Heart left ventricle (tissue), 7 donors: ENCODE measurements around the gene MORC1.

DNA sequence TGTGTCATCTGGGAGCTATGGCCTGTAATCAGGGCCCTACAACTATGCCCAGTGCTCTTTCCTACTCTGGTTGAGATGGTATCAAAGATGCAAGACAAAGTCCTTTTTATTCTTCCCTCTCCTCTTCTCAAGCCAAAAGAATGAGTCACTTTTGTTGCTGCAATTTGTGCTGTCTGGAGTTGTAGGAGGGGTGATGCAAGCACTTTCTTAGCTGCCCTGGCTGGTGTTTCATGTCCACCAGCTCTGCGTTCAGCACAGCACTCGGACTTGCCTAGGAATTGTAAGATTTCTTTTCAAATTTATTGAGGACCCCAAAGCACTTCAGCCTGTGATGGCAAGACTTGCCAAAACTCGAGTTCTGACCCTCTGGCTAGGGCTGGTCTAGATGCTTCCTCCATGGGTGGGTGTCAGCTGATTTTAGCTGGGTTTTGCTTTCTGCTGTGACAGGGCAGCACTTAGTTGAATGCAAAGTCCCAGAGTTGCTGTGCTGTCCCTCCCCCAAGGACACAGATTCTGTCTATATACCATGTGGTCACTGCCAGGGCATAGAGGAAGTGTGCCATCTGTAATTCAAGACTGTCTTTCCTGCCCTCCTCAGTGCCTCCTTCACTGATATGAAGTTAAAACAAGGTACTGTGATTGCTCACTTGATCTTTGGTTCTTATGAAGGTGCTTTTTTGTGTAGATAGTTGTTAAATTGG lies 129.3 kb upstream of the CBLB start:
- PRO-cap, 6 experiments: peak in 2 of 6 experiments; most common plus-strand start position 231 of the sequence (in 2); most common minus-strand start position 72 of the sequence (in 1)
- RAMPAGE, long total RNA, 2 experiments: no peak in any of the 2 experiments
- RRBS: no CpG with 5 or more reads among the region's 3 CpGs

- PRO-cap, 6 experiments: peak in 3 of 6 experiments; most common minus-strand start chr3:107198624 (in 3)
- RAMPAGE, long total RNA, 2 experiments: no peak in any of the 2 experiments
- RRBS: no CpG with 5 or more reads among the region's 7 CpGs
Measured at GRCh38 chr3:107198339-107199022, 178.8 kb upstream of the CCDC54 start.

GRCh38 chr3:107558525-107558989 lies 35.8 kb downstream of the BBX start:
- PRO-cap, 6 experiments: no peak in any of the 6 experiments
- RAMPAGE, long total RNA, 2 experiments: no peak in any of the 2 experiments
- RRBS: 88% methylated on average over 1 of the region's 2 CpGs

GRCh38 chr3:107760987-107761682 lies 238.4 kb downstream of the BBX start:
- PRO-cap, 6 experiments: no peak in any of the 6 experiments
- RAMPAGE, long total RNA, 2 experiments: no peak in any of the 2 experiments
- RRBS: no CpG with 5 or more reads among the region's 5 CpGs

- PRO-cap, 6 experiments: no peak in any of the 6 experiments
- RAMPAGE, long total RNA, 2 experiments: no peak in any of the 2 experiments
- RRBS: no CpG with 5 or more reads among the region's 10 CpGs
Measured at GRCh38 chr3:107800573-107801311, 278.0 kb downstream of the BBX start.

- PRO-cap, 6 experiments: no peak in any of the 6 experiments
- RAMPAGE, long total RNA, 2 experiments: no peak in any of the 2 experiments
- RRBS: no CpG with 5 or more reads among the region's 6 CpGs
Measured at GRCh38 chr3:107904670-107905152, 186.1 kb downstream of the CD47 start.

GRCh38 chr3:108092518-108092915 lies 1.7 kb upstream of the CD47 start:
- PRO-cap, 6 experiments: no peak in any of the 6 experiments
- RAMPAGE, long total RNA, 2 experiments: no peak in any of the 2 experiments
- RRBS: no CpG with 5 or more reads among the region's 4 CpGs

GRCh38 chr3:108130093-108130650 lies 39.3 kb upstream of the CD47 start:
- PRO-cap, 6 experiments: no peak in any of the 6 experiments
- RAMPAGE, long total RNA, 2 experiments: no peak in any of the 2 experiments
- RRBS: no CpG with 5 or more reads among the region's 4 CpGs

DNA sequence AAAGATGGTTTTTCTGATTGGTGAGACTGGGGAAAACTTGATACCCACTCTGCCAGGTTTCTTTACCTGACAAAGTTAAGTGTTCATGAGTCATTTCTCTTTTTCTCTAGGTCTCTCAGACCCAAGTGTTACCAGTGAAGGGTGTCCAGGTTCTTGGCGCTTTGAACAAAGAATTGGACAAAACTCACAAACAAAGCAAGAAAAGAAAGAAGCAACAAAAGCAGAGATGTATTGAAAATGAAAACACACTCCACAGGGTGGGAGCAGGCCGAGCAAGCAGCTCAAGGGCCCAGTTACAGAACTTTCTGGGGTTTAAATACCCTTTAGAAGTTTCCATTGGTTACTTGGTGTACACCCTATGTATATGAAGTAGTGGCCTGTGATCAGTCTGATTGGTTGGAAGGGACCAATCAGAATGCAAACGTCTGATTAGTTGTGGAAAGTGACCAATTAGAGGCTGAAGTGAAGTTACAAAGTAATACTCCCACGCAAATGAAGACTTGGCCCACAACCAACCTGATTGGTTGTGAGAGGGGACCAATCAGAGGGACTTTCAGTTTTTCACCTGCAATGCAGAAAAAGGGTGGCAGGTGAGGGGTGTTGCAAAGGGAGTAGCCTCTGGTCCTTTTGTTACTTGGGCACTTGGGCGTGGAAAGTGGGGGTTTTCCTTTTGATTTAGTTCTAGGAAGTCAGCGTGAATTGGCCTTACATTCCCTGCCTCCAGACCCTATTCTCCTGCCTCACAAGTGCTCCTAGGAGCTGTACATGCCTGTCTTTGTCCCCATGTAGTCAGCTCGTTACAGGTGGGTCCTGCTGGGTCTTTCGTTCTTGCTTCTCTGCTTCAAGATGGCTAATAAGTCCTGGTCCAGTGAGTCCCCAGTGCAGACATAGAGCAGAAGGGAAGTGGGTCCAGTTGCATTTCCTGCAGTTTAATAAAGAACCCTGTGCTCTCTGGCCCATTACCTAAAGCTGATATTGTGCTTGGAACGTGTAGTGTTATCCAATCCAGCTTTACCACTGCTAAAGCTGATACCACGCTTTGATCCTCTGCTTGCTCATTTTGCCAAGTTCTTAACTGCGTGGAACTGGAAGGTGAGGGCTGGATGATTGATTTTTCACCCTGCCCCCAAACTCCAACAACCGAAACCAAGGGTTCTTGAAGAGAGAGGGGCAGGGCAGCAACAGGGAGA lies 45.8 kb upstream of the CD47 start:
- PRO-cap, 6 experiments: no peak in any of the 6 experiments
- RAMPAGE, long total RNA, 2 experiments: no peak in any of the 2 experiments
- RRBS: no CpG with 5 or more reads among the region's 12 CpGs

DNA sequence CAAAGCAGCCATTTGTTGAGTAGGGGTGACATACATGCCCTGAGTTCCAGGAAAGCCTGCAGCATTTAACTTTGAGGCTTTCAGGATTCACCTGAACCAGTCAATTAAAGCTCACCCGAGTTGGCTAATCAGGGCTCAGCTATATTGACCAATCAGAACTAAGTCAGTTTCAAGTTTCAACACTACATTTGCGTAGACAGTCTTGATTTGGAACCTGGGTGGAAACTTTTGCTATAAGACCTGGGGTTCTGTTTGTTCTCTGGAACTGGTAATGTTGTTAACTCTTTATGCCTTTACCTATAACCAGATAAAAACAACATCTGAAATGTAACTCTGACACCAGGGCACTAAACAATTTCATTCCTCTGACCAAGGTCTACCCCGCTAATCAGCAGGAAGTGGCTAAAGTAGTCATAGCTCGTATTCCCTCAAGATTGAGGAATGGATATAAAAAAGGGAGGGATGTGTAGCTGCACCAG lies 28.2 kb upstream of the IFT57 start:
- PRO-cap, 6 experiments: no peak in any of the 6 experiments
- RAMPAGE, long total RNA, 2 experiments: no peak in any of the 2 experiments
- RRBS: no CpG with 5 or more reads among the region's 4 CpGs

- PRO-cap, 6 experiments: no peak in any of the 6 experiments
- RAMPAGE, long total RNA, 2 experiments: no peak in any of the 2 experiments
- RRBS: no CpG with 5 or more reads among the region's 44 CpGs
Measured at GRCh38 chr3:109117805-109118524, at the start of gene MORC1. TSS of gene MORC1 (minus strand) at chr3:109118134.

DNA sequence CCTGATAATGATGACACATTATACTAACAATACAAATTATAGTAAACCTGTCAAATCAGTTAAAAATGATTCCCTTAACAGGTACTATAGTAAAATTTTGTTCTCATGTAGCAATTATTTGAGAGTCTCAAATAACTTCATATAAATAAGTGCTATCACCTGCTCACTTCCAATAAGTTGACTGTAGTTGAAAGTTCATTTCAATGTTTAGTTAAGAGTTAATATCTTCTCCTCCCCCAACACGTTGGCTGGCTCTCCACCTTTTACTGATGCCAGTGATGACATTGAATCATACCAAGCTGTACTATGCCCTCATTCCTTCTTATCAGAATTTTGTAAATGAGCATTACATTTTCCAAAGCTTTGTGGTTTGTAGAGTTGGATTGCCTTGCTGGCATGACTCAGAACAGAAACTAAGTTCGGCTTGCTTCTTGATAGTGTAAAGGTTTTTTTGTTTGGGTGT lies 3.4 kb upstream of the C3orf85 start:
- PRO-cap, 6 experiments: no peak in any of the 6 experiments
- RAMPAGE, long total RNA, 2 experiments: no peak in any of the 2 experiments
- RRBS: no CpG with 5 or more reads among the region's 2 CpGs

GRCh38 chr3:111083536-111084700 lies 12.3 kb downstream of the NECTIN3 start:
- PRO-cap, 6 experiments: no peak in any of the 6 experiments
- RAMPAGE, long total RNA, 2 experiments: no peak in any of the 2 experiments
- RRBS: no CpG with 5 or more reads among the region's 8 CpGs

DNA sequence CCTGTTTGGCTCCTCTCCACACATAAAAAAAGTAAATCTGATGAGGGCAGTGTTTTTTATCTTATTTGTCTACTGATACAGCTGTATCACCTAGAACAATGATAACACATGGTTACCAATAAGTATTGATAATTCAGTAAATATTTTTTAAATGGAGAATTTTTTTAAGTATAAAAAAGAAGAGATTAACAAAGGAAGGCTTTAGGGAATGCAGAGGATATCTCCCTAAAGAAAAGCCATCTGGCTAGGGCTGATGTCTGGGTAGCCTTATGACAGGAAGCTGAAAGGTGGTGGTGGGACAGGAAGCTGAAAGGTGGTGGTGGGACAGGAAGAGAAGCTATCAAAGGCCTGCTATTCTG lies 21.0 kb upstream of the ZBED2 start:
- PRO-cap, 6 experiments: no peak in any of the 6 experiments
- RAMPAGE, long total RNA, 2 experiments: no peak in any of the 2 experiments

DNA sequence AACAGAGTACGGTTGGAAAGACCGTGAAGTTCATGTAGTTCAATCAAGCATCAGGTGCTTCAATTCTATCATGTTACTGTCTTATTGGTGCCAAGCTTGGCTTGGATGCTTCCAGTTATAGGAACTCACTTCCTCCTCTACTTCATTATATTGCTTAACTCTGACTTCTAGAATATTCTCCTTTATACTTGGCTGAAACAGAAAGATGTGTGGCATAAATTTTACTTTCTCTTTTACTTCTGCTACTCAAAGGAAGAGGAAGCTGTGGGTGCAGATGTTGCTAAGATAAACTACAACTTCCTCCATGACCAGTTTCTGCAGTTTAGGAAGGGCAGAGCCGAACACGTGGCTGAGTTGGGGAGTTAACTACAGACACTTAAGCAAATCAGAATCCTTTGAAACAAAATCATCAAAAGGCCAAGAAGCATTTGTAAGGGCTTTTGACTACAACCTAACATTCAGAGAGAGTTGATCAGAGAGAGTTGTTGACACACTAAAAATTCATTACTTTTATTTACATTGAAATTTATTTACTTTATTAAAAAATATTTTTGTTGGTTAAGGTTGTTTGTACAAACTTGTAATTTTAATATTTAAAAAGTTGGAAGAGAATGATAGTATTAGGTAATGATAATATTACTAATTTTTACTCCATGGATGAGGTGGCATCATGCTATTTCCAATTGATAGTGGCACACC lies 6.5 kb upstream of the PLCXD2 start:
- PRO-cap, 6 experiments: peak in 1 of 6 experiments; most common minus-strand start position 119 of the sequence (in 1)
- RAMPAGE, long total RNA, 2 experiments: no peak in any of the 2 experiments
- RRBS: no CpG with 5 or more reads among the region's 4 CpGs

DNA sequence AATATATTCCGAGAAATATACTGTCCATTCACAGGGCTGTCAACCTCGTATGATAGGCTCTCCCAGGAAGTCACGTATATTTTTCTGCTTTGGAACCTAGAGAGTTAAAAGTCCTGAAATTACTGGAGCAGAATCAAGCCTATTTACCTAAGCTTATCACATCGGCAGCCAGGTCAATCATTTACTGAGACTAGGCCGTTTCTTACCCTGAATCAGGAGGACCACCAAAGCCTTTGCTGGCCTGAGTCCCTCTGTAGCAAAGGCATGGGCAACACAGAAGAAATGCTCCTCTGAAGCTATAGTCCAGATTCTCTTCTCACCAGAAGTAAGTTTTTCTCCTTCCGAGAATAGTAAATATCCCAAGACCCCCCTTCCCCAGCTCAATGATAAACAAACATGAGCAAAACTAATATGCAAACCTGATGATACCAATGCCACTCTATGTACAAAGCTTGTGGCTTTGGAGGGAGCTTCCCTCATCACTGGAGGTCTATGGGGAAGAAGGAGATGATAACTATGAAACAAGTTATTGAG lies 58.7 kb downstream of the PLCXD2 start:
- PRO-cap, 6 experiments: no peak in any of the 6 experiments
- RAMPAGE, long total RNA, 2 experiments: no peak in any of the 2 experiments
- RRBS: no CpG with 5 or more reads among the region's 6 CpGs

DNA sequence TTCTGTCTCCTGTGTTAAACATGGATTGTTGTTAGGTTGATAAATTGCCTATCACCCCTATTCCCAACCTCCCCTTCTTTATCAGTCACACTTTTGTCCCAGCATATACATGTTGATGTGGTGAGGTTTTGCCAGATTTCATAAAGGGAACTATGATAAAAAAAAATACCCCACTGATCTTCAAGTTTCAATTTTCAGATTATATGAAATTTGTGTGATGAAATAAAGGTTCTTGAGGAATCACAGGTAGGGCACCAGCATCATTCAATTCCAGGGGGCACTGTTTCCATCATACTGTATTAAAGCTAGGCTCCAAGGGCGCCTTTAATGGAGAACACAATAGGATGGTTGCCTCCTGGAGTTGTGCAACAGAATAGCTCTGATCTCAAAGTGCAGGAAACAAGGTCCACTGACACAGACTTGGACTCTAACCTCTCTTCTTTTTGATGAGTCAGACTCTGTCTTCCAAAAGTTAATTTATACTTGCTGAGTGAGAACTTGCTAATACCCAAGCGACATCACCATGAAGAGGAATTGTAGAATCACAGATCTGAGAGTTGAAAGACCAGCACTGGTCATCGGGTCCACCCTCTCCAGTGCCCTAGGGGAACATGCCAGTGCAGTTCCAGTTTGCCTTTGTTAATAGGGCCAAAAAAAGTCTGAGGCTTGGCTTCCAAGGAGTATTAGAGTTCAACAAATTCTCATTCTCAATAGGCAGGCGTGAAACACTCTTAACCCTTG lies 90.1 kb downstream of the PLCXD2 start:
- PRO-cap, 6 experiments: no peak in any of the 6 experiments
- RAMPAGE, long total RNA, 2 experiments: no peak in any of the 2 experiments
- RRBS: no CpG with 5 or more reads among the region's 4 CpGs

- PRO-cap, 6 experiments: no peak in any of the 6 experiments
- RAMPAGE, long total RNA, 2 experiments: no peak in any of the 2 experiments
Measured at GRCh38 chr3:111769144-111769564, 89.9 kb upstream of the PHLDB2 start.

GRCh38 chr3:111851290-111852054 lies 7.6 kb upstream of the PHLDB2 start:
- PRO-cap, 6 experiments: no peak in any of the 6 experiments
- RAMPAGE, long total RNA, 2 experiments: no peak in any of the 2 experiments
- RRBS: no CpG with 5 or more reads among the region's 8 CpGs

GRCh38 chr3:112089895-112090503 lies 3.8 kb downstream of the C3orf52 start:
- PRO-cap, 6 experiments: no peak in any of the 6 experiments
- RAMPAGE, long total RNA, 2 experiments: no peak in any of the 2 experiments
- RRBS: 100% methylated on average over 1 of the region's 6 CpGs